Mesenteric fat pad (tissue), 1 donor: Measurements from ENCODE around the genes HPN and LGI4.

DNA sequence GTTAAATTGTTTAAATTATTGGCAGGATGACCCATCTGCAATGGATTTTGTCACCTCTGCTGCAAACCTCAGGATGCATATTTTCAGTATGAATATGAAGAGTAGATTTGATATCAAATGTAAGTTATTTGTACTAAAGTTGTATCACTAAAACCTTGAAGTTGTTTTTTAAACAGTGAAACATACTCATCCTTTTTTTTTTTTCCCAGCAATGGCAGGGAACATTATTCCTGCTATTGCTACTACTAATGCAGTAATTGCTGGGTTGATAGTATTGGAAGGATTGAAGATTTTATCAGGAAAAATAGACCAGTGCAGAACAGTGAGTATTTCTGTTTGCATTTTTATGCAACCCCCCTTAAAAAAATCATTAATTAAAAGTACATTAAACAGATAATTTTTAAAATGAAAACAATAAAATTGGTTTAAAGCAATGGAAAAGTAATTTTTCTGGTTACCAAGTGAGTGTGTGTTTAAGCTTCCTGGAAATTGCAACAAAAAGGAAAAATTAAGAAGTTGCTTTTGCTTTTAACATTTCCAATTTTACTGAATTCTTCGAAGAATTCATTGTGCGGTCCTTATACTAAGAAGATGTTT lies 26.2 kb downstream of the UBA2 start:
- PRO-cap: no peak

DNA sequence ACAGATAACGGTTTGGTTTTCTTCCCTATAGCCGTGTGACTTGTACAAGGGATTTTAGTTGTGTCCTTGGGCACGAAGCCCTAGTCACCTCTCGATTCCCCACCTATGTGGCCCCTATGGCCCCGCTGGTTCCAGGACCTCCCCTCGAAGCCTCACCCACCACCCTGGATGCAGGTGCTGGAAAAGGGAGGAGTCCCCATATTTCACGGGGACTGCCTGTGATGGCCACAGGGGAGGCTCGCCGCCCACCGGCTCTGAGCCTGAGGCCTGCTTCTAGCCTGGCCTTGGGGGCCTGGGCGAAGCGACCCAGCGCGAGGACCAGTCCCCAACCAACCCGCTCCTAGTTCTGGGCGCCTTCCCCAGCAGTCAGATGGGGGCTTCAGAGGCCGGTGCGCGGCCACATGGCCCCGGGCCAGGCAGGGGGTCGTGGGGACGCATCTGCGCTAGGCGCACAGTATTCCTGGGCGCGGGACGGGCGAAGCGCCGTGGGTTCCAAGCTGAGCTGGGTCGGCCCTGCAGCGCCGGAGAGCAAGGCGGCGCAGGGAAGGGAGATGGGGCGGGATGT lies 623 bp upstream of the WTIP start:
- PRO-cap: no peak

DNA sequence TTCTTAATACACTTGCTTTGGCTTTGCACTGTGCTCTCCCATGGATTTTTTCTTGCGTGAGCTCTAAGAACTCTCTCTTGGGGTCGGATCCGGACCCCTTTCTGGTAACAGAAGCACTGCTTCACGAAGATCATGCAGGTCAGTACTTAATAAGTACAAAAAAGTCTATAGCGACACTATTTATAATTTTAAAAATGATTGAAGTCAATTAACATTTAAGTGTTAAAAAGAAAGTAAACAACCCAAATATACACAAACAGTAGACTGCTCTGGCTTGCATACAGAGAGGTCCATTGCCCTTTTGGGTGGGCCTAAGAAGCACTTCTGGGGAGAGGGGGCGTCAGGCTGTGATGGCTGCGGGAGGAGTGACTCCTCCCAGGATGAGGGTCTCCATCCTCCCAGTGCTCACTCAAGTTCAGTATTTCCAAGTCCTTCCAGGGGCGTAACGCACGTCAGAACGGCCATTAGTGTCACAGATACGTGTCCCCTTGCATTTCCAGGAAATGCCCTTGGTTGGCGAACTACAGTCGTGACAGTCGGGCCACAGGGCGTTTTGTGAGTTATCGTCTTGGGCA lies 296 bp downstream of the SCGB2B2 start:
- PRO-cap: no peak

DNA sequence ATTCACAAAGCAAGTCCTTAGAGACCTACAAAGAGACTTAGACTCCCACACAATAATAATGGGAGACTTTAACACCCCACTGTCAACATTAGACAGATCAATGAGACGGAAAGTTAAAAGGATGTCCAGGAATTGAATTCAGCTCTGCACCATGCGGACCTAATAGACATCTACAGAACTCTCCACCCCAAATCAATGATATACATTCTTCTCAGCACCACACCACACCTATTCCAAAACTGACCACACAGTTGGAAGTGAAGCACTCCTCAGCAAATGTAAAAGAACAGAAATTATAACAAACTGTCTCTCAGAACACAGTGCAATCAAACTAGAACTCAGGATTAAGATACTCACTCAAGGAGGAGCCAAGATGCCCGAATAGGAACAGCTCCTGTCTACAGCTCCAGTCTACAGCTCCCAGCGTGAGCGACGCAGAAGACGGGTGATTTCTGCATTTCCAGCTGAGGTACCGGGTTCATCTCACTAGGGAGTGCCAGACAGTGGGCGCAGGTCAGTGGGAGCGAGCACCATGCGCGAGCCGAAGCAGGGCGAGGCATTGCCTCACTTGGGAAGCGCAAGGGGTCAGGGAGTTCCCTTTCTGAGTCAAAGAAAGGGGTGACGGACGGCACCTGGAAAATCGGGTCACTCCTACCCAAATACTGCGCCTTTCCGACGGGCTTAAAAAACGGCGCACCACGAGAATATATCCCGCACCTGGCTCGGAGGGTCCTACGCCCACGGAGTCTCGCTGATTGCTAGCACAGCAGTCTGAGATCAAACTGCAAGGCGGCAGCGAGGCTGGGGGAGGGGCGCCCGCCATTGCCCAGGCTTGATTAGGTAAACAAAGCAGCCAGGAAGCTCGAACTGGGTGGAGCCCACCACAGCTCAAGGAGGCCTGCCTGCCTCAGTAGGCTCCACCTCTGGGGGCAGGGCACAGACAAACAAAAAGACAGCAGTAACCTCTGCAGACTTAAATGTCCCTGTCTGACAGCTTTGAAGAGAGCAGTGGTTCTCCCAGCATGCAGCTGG lies 66.6 kb upstream of the ZNF30 start:
- PRO-cap: no peak

DNA sequence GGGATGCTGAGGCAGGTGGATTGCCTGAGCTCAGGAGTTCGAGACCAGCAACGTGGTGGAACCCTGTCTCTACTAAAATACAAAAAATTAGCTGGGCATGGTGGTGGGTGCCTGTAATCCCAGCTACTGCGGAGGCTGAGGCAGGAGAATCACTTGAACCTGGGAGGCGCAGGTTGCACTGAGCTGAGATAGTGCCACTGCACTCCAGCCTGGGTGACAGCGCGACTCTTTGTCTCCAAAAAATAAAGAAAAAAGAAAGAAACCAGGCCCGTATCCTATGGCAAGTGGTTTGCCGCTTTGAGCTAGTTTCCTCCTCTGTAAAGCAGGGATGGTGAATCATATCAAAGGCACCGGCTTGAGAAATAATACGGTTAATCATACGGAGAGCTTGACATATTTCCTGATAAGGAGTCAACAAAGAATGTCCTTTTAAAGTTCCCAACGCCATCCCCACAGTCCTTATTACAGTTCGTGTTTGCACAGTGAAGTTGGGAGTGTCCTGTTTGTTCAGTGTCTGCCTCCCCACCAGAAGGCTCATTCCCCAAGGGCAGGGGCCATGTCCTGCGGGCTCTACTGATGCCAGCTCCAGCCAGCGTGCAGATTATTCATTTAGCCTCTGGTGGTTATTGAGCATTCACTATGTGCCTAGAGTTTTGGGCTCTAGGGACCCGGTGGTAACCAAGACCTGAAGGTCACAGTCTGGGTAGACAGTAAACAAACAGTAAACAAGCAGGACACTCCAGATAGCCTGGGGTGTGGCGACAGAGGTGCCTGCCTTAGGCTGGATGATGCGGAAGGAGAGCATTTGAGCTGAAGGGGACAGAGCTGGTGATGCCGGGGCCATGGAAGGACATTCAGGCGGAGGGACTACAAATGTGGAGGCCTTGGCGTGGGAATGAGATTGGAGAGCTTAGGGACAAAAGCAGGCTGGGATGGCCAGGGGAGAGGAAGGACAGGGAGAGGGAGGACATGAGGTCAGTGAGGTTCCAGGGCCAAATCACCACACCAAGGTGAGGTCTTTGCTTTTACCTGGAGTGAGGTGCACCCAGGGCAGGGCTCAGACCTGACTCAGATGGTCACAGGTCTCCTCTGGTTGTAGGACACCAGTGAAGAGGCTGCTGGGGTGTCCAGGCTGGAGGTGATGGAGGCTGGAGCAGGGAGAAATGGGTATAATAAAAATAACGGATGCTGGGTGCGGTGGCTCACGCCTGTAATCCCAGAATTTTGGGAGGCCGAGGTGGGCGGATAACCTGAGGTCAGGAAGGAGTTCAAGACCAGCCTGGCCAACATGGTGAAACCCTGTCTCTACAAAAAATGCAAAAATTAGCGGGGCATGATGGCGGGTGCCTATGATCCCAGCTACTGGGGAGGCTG lies 6.5 kb downstream of the GRAMD1A start:
- PRO-cap: no peak

- PRO-cap: no peak
These were observed 3.6 kb upstream of the SCN1B start for GRCh38 chr19:35026670-35026987.

DNA sequence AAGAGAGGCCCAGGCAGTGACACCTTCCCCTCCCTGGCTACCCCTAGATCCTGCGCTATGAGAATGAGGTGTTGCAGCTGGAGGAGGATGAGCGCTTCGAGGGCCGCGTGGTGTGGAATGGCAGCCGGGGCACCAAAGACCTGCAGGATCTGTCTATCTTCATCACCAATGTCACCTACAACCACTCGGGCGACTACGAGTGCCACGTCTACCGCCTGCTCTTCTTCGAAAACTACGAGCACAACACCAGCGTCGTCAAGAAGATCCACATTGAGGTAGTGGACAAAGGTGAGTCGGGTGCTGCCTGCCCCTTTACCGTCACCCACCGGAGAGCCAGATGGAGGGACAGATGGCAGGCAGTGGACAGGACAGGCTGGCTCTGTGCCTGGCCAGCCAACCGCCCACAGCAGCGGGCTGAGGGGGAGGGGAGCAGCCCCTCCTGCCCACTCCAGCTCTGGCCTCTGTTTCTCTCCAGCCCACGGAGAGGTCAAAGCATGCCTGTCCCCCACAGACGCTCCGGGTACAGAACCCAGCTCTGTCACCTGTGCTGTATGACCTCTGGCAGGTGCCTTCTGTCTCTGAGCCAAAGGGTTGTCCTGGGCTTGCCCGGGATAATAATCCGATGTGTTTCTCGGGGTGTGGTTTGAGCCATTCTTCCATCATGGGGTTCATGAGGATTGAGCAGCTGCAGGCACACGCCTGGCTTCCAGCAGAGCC lies 3.3 kb downstream of the SCN1B start:
- PRO-cap: no peak

GRCh38 chr19:35041429-35042028 lies at the start of gene HPN:
HPN (plus strand) TSS chr19:35041721.
- PRO-cap: no peak

- PRO-cap: no peak
These were observed 7.9 kb downstream of the FXYD3 start for GRCh38 chr19:35123313-35124042.

DNA sequence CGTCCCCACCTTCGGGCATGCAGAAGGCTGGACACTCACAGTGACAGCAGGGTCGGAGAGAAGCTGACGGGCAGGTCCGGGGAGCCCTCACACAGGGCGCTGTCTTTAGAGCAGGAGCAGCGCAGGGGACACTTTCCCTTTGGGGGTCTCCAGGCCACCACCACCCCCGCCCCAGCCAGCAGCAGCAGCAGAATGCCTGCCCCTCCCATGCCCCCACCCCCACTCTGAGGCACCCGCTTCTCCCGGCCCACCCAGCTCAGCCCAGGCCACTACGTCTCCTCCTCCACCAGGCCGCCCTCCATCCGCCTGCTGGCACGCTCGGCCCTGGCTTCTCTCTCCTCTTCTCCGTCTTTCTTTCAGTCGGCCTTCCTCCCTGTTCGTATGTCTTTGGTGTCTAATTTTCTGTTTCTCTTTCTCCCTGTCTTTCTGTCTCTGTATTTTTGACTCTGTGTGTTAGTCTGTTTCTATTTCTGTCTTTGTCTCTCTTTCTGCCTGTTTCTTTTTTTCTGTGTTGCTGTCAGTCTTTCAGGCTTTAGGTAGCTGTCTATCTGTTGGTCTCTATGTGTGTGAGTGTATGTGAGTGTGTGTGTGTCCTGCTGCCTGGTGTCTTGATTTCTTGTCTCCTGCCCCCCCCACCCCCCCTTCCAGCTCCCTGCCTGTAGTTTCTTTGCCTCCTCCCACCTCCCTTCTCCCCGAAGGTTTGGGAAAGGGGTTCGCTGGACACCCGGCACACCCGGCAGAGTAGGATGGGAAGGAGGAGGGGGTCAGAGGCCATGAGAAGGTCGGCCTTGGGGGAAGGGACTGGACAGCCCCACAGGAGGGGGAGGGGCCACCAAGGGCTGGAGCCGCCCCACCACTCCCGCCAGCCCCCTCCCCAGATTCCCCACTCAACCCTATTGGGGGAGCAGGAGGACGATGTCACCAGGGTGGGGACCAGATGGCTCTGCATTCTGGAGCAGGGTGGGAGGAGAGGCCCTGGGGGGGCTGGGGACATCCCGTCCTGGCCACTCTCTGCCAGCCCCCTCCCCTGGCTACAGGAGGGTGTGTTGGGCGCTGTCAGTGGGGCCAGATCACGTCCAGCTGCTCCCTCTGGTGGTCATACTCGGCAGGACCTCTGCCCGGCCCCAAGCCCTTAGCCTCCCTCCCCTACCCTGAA lies at the start of gene LGI4:
TSS of gene LGI4 (minus strand) at position 588 of the 1,156 bp plus-strand sequence.
- PRO-cap: no peak

DNA sequence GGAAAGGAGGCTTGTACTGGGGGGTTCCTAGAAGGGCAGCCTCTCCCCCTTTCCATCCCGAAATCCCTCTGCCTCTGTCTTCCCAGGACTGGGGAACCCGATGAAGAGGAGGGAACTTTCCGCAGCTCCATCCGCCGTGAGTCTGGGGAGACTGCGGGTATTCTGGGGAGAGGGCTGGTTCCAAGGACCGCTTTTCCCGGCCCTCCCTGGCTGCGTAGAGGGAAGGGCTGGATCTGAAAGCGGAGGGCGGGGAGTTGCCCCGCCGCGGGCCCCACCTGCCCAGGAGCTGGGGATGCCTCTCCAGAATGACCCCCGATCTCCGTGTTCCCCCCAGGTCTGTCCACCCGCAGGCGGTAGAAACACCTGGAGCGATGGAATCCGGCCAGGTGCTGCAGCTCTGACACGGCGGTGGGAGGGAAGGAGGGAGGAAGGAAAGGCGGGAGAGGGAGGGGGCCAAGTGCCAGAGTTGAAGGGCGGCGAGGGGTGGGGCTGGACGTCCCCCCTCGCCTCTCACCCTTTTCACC lies 607 bp upstream of the FXYD7 start:
- PRO-cap: no peak

DNA sequence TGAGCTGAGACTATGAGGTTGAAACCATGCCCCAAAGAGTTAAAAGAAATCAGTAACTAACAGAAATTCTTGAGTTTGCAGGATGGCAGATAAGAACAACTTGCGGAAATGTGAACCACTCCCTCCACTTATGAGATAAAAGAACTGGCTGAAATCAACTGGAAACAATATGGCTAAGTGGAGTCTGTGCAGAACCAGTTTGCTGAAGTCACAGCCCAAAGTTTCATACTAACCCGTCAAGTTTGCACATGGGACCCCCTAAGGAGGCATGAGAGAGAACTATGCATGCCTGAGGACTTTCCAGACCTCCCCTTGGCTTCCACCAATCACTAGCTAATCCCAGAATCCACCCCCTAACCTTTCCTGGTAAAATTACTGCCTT lies 8.0 kb downstream of the FAM187B start:
- PRO-cap: no peak

- PRO-cap: no peak
These were observed 8.4 kb downstream of the LSR start for GRCh38 chr19:35257198-35257697.

DNA sequence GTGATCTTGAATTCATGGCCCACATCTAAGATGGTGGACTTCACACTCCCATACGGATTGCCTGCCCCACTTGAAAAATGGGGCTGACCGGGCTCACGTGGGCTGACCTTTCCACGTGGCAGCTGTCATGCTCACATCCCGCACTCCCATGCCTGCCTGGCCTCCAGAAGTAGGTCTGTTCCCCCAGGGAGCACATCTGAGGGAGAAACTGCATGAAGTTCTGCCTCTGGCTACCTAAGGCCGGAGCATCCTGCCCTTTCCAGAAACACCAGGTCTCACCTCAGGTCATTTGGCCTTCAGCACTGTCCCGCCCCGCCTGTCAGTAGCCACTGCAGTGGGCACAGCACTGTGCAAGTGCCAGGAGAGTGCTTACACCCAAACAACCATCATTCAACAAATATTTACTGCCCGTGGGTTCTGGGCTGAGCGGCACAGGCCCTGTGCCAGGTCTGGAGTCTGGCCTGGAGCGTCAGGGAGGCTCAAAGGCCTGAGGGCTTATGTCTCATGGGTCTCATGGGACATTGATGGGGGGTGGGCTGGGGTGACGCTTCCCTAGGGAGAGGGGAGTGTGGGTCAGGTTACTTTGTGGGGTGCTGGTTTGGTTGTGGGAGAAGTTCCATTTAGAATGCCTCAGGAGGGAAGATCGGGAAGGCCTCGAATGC lies 2.7 kb downstream of the USF2 start:
- PRO-cap: no peak

- PRO-cap: no peak
These were observed 1.1 kb upstream of the HAMP start for GRCh38 chr19:35281219-35281677.

DNA sequence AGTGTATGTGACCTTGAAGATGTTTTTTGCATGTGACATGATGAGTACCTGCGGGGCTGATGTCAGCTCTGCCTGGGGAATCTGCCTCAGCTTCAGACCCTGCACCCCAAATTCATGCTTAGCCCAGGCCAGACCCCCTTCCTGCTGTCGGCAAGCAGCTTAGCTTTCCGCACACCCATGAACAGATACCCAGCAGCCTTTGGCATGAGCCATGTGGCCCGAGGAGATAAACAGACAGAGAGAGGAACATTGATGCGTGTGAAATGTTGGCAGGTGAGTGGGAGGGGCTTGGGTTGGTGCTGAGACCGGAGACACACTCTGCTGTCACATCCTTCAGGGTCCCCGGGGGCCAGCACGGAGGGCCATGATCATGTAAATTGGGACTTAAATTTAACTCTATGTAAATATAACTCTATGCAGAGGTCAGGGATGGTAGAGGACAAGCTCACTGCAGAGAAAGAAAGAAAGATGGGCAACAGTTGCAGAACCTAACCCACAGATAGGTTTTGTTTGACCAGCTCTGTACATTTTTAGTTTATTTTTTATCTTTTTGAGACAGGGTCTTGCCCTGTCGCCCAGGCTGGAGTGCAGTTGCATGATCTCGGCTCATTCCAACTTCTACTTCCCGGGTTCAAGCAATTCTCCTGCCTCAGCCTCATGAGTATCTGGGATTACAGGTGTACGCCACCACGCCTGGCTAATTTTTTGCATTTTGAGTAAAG lies 1.6 kb downstream of the CD22 start:
- PRO-cap: no peak

- PRO-cap: no peak
These were observed 15.0 kb upstream of the FFAR2 start for GRCh38 chr19:35432984-35433456.

DNA sequence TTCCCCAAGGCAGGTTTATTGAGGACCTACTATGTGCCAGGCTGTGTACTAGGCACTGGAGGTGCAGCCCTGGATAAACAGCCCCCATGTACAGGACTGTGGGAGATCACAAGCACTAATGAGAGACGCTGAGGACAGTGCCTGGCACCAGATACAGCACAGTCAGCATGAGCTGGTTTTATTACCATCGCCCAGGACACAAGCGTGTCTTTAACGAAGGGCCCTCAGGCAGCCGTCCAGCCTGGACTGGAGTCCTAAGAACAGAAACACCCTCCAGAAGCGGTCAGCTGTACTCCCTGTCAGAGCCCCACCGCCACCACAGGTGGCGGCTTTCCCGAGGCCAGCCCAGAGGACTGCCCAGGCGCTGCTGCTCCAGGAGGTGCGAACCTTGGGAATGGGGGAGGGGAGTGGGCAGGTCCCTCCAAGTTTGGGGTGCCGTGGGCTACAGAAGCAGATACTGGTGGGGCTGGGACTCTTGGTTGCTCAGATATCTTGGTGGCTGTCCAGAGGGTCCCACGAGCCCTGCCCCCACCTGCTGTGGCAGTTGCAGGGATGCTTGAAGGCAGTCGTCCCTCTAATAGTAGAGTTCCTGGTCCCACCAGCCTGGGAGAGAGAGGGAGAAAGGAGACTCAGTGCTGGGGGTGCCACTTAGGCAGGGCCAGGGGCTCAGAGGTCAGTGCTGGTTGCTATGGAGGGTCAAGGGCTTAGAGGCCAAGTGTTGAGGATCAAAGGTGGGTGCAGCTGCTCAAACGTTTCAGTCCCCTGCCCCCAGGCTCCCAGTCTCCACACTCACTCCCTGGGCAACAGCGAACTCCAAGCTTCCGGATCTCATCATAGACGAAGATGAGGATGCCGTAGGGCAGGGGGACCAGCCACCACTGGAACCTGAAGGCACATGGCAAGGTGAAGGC lies 4.9 kb downstream of the TMEM147 start:
- PRO-cap: no peak

DNA sequence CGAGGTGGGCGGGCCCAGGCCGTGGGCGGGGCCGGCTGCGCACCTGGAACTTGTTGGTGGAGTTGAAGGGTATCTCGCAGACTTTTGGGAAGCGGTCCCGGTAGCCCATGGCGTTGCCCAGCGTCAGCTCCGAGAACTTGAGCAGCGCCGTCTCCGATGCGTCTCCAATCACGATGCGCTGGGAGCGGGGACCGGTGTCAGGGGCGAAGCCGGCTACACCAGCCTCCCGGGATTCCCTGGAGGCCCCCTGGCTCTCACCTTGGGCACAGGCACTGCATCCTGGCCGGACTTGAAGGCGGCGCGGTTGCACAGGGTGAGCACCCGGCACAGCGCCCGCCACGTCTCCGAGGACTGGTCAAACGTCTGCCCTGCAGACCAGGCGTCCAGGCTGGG lies 5.1 kb downstream of the ATP4A start:
- PRO-cap: no peak

GRCh38 chr19:35637090-35637671 lies 4.4 kb upstream of the ETV2 start:
- PRO-cap: no peak